Mesenchymal stem cell of Wharton's jelly (primary cell): ENCODE measurements around a stretch of chr4.

DNA sequence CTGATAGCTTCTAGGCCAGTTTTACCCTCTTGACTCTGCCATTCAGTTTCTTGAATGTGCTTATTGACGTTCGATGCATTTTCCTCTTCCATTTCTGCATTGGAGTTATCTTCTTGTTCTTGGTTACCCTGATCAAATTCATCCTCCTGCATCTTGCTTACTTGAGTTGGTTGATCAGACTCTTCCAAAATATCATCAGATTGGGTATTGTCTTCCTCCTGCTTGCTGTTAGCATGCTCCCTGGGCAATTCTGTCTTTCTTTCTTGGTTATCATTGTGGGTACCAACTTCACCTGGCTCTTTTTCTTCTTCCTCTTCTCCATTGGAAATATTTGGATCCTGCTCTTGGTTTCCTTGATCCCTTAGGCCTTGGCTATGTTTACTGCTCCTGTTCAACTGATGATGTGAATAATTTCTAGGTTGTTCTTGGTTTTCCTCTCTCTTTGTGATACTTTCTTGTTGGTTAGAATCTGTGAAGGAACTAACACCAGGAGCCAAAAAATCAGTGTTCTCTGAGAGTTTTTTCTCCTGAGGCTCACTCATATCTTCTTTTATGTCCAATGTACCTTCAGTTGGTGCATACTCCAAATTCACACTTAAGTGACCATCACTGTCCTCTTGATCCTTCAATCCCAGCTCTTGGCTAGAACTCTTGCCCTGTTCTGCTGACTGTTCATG lies 35.2 kb downstream of the SPARCL1 start:
- CAGE, long polyA plus RNA, result no peak

DNA sequence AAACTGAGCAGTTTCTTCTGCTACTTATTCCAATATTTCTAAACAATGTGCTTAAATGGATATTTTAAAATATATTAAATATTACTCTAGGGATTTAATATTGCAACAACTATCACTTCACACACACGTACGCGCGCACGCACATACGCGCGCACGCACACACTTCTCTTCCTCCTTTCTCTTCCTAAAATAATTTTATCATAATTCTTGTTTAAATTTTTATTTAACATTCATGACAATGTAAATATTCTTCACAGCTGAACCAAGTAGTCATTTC lies 28.6 kb downstream of the SPARCL1 start:
- CAGE, long polyA plus RNA, result no peak

- CAGE, long polyA plus RNA, result no peak
These were observed 12.4 kb downstream of the SPARCL1 start for GRCh38 chr4:87516819-87517179.

DNA sequence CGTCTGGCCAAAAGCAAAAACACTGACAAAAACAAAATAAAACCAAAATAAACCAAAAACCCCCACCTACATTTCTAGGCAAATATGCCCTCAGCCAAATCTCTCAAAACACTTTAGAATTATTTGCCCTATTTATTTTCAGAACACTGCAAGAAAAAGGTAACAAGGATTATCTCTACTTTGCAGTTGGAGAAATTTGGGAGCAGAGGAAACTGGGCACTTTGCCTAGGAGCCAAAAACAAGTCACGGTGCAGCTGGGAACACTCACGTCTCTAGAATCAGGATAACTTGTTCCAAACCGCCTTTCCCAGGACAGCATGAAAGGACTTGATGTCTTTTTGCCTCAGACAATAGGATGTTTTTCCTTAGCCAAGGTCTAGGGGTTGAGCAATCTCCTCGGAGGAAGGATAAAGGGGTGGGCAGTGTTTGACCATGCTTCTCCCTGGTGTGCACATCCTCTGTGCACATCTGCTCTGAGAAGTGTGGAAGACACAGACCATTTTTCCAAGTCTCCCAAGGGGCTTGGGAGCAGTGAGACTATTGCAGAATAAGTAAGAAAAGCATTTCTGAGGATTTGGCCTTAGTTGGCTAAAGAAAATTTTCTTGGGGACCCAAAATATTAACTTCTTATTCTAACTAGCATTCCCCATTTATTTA lies 1.7 kb upstream of the SPARCL1 start:
- CAGE, long polyA plus RNA, result no peak

- CAGE, long polyA plus RNA, result no peak
These were observed 28.0 kb downstream of the DMP1 start for GRCh38 chr4:87678142-87678367.

- CAGE, long polyA plus RNA, result no peak
These were observed 29.7 kb downstream of the DMP1 start for GRCh38 chr4:87679662-87680255.

DNA sequence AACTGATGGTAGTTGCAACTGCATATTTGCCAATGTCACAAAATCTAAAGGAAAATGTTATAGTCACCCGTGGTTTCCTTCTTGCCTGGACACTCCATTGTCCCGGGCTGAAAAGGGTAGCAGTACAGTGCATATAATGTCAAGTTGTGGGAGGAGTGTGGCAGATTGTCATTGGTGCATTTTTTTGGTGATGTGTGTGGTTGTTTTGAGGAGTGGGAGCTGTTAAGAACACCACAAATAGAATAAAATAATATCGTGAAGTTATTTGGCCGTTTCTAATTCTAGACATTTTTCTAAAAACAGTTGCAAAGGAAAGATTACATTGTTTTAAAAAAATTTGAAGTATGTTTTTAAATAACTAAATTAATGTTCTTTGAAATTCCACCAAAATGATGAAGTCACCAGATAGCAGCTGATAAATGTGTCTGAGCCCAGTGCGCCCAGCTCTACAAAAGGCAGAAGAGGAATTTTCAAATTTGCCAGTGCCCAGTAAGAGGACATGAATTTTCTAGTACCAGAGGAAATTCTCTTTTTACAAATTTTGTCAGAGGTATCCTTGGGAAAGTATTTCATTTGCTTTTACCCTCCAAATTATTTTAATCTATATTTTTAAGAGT lies 1.4 kb downstream of the PKD2 start:
- CAGE, long polyA plus RNA, result no peak

- CAGE, long polyA plus RNA, result no peak
These were observed 11.1 kb downstream of the PKD2 start for GRCh38 chr4:88018474-88018996.

- CAGE, long polyA plus RNA, result no peak
These were observed 20.1 kb downstream of the PKD2 start for GRCh38 chr4:88027461-88028016.

GRCh38 chr4:88062755-88063134 lies 55.3 kb downstream of the PKD2 start:
- CAGE, long polyA plus RNA, result no peak

DNA sequence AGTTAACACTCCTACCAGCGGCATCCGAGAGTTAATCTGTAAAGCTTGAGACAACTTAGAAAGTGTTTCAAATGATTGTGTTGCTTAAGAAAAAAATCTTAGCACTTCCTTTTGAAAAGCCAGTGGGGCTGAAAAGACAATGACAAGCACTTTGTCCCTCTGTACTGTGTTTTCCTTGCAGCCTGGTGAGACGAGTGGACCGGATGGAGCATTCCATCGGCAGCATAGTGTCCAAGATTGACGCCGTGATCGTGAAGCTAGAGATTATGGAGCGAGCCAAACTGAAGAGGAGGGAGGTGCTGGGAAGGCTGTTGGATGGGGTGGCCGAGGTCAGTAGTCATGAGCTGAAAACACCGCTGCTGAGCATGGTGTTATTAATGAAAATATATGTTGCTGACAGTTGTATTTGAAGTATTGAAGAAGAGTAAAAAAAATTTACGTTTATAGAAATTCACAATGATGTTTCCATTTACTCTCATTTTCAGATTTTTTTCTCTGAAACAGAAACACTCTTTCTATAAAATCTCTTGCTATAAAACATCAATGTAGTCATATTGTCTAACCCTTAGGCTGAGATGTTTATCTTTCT lies 67.3 kb downstream of the PKD2 start:
- CAGE, long polyA plus RNA, result no peak

DNA sequence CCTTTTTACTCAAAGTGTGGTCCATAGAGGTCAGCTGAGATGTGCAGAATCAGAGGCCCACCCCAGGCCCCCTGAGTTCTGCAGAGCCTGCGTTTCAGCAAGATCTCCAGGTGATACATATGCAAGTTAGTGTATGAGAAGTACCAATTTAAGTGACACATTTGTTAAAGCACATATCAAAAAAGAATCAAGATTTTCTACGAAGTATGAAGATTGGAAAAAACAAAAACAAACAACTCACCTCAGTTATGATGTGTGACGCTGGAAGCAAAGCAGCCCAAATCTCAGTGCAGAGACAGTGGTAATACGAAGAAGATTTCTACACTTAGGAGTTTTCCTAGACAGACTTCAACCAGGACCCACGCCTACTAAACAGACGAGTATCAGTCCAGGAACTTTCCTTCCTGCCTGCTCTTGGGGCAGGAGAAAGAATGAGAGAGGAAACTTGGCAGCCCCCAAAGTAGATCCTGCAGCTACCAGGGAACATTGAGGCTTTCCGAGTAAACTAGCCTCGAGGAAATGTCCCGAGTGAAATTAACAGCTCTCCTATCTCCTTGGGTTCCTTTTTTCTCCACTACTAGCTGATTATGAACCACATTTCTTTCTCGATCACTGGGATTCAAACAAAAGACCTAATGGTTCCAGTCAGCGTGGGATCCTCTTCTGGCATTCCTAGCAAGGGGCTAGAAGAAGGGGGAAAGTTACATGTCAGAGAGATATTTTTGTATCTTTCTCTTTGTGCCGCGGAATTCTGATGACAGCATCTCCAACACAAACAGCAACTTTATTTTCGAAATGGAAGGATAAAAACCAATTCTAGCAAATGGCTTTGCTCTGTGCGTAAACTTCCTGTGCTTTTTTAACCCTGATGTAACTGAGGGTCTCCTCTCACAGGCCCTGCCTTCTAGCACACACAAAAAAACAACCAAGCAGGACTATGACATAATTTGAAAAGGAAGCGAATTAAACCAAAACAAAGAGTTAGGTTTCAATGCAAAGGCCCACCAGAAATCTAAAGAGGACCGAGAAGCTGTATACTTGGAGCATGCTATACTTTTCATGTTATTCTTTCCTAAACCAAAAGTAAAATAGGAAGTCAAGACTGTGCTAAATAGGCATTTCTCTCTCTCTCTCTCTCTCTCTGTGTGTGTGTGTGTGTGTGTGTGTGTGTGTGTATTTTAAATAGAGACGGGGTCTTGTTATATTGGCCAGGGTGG lies 53.2 kb downstream of the PPM1K start:
- CAGE, long polyA plus RNA, result no peak

GRCh38 chr4:88361282-88361764 lies 17.3 kb upstream of the HERC6 start:
- CAGE, long polyA plus RNA, result no peak

DNA sequence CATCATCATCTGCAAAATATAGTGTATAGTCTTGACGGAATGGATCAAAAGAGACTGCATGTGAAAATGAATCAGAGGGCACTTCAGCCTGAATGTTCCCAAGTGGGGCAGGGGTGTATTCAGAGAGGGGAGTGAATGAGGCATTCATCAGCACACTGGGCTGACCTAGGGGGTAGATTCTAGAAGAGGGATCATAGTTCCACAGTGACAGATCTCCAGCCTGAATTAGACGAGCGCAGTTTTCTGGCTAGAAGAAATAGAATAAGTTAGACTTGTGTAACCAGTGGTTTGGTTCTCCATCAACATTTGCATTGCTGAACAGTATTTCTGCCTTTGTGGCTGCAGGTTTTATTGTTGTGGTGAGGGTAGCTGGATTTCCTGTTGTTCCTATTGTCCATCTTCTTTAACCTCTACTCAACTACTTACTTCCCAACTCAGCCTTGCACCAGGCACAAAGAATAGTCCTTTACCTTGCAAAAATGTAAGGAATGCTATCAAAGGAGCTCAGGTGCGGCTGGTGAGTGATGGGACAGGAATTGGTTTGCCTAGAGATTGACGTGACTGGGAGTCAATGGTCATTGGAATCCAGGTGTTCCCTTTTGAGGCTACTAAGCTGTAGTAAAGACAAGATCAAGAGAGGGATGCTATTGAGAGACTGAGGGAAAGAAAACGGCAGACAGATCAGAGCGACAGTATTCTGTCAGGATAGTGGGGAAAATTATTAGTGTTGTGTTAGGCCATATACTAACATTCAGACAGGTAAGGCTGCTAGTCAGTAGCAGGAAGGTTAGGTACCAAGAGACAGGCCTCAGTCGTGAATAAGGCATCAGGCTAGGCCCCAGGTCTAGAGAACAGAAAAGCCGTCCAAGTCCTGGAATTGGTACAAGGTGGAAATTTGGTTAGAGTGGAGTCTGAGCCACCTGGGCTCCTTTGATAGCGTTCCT lies 50.8 kb downstream of the NAP1L5 start:
- CAGE, long polyA plus RNA, result no peak

- CAGE, long polyA plus RNA, result no peak
These were observed 31.8 kb upstream of the NAP1L5 start for GRCh38 chr4:88729319-88729871.

DNA sequence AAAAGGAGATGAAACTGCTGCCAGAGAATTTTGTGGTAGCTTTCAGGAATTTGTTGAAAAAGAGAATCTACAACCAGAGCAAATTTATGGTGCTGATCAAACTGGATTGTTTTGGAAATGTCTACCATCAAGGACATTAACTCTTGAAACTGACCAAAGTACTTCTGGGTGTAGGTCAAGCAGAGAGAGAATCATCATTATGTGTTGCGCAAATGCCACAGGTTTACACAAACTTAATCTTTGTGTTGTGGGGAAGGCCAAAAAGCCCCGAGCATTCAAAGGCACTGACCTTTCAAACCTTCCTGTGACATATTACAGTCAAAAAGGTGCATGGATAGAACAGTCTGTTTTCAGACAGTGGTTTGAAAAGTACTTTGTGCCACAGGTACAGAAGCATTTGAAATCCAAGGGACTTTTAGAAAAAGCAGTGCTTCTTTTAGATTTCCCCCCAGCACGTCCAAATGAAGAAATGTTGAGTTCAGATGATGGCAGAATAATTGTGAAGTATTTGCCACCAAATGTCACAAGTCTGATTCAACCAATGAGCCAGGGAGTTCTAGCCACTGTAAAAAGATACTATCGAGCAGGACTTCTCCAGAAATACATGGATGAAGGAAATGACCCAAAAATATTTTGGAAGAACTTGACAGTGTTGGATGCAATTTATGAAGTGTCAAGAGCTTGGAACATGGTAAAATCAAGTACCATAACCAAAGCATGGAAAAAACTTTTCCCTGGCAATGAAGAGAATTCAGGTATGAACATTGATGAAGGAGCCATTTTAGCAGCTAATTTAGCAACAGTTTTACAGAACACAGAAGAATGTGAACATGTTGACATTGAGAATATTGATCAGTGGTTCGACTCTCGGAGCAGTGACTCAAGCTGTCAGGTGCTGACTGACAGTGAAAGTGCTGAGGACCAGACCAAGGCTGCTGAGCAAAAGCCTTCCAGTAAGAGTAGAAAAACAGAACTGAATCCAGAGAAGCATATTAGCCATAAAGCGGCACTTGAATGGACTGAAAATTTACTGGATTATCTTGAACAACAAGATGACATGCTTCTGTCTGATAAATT lies 2.4 kb downstream of the TIGD2 start:
- CAGE, long polyA plus RNA, result no peak

GRCh38 chr4:89134903-89135260 lies 23.5 kb downstream of the TIGD2 start:
- CAGE, long polyA plus RNA, result no peak

DNA sequence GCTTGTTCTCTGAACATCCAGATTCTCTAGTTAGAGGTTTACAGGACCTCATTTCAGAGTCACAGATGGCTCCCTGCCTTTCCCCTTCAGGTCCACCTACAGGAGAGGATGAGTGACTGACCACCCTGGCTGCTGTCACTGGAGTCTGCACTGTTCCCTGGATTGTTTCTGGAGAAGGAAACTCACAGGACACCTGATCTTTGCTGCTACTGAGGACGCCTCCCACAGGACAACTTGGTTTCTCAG lies 58.3 kb downstream of the GPRIN3 start:
- CAGE, long polyA plus RNA, result no peak

GRCh38 chr4:89279601-89280147 lies 27.9 kb downstream of the GPRIN3 start:
- CAGE, long polyA plus RNA, result no peak

DNA sequence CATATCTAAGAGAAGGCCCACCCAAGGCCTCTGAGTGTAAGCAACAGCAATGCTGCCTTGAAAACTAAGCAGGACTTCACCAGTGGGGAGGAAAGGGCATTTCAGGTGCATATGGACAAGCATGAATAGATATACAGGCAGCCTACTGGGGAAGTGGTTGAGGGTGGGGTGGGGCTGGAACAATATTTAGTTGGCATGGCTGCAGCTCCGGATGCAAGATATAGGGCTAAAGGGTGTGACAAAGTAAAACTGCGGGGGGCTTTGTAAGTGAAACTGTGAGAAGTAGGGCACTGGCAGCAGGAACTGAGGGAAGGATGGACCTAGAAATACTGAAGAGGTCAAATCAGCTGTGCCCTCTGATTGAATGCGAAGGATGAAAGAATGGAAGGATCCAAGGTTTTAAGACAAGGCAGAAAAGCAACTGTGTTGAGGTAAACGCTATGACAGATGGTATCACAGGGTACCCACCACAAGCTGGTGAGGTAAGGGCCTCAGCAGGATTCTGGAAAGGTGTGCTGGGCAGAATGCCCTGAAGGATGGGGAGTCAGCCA lies 23.9 kb downstream of the GPRIN3 start:
- CAGE, long polyA plus RNA, result no peak